ENCODE measurements around the gene C6orf141.

DNA sequence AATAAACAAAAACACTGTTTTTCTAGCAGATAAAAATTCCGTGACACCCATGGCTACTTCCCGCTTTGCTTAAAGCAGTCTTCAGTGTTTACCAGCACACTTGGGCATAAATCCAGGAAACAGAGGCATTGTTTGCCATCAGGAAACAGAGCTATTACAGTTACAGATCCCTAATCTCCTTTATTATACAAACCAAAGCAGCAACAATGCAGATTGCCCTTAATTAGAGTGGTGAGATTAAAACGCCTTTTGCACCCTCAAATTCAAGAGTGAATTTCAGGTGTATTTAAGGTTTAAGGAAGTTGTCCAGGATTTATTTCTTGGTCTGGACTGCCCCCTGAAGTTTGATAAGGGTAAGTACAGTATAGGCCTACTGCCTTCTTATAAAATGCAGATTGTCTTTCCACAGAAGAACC lies 51.3 kb downstream of the ADGRF1 start:
- PRO-cap, result no peak

DNA sequence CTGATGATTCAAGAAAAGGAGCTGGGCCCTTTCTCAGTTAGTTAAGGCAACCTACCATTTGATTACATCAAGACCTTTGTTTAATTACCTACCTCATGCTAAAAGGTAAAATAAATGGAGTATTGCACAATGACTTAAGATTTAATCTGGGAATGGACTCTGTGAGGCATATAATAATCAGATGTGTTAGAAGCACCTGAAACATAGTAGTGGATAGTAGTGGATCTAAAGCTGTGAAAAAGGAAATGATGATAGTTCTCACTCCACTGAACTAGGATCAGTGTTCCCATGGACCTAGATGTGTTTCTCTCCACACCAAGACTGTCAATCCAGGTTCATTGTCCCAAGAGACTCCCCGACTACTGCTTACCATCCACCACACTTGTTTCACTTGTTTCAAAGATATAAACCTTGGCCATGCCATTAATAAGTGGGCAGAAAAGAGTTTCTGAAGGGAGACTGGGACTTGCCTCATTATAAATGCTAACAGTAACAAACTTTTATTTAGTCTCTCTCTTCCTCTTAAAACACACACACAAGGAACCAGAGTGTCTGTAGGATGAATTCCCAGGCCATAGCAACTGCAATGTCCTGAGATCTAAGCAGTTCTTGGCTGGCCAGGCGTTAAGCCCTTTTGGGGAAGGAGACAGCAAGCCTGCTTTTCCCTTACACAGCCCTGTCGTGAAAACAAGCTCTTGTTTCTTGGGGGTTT lies 1.9 kb downstream of the TNFRSF21 start:
- PRO-cap, result no peak

DNA sequence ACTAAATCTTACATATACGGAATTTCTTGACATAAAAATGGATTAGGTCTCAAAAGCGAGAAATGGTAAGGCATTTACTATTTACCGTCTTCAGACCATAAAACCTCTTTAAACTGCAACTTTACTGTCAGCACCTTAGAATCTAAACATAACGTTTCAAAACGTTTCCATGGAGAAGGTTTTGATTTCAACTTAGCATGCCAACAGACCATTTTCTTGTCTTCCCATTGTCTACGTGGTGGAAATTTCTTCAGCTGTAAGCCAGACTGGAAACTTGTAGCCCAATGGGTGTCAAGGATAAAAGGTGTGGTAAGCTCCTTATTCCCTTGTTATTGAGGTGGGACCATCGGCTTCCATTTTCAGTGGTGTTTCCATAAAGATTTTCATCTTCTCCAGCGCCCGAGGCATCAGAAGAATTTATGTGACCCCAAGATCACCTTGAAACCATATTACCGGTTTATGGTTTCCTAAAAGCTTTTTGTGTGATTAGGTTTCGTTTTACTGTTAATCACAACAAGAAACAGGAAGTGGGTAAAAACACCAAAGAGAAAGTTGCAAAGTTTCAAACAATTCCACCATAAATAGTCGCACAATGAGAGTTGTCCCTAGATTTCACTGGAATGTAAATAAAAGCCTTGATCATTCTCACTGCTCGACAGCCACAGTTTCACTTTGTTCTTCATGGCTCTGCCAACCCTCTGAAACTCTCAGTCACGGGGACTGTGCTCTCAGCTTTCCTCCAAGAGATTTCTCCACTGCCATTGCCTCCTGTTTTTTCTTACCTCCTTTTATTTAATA lies 63.0 kb upstream of the CD2AP start:
- PRO-cap, result no peak

DNA sequence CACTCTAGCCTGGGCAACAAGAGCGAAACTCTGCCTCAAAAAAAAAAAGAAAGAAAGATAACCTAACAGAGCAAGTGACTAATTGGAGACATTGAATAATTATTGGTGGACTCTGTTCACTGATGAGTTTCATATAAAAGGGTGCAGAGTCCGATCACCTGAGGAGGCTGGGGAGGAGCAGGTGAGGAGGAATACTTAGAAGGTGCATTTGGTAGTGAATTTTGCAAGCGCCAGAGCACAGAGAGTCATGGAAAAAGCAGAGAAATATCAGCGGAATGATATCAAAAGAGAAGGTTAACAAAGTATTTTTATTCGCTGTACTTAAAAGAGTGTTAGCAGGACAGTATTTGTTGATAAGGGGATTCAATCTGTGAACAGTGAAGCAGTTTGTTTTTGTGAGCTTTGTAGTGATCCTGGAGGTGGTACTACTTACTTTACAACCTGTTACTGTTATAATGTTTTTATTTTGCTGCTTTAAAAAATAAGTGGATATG lies 44.4 kb downstream of the CD2AP start:
- PRO-cap, result no peak

DNA sequence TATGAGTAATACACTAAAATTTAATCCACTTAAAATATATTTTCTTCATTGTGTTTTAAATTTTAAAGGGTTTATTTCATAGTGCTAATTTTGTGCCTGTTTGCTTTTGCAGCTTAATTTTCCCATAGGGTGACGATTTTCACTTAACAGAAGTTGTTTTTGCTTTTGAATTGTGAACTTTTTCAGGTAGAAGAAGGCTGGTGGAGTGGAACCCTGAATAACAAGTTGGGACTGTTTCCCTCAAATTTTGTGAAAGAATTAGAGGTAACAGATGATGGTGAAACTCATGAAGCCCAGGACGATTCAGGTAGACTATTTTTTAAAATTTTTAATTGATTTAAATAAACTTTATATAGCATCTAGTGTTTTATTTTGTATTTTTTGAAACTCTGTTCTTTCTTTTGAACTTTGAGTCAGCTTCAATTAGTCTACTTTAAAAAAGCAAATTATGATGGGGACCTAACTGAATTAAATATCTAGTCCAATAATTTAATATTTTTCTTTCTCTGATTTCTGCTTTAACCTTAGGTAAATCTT lies 76.9 kb downstream of the CD2AP start:
- PRO-cap, result no peak

- PRO-cap, result no peak
These were observed 105.7 kb upstream of the ADGRF4 start for GRCh38 chr6:47592489-47593307.

DNA sequence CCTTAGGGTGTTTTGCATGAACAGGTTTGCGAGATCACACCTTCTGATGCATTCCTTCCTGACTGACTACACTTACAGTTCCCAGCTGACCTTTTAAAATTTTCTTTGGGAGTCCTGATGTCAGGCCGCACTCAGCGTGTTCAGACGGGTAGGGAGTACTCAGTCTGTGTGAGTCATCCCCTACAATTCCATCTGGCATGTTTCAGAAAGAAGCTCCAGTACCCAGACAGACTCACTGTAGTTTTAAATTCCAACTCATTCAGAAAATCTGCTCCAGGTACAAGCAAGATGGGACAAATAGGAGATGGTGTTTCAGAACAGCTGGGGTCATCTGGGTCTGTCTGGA lies 1.8 kb downstream of the ADGRF4 start:
- PRO-cap, result no peak

GRCh38 chr6:49550246-49551209 lies at the start of gene C6orf141:
C6orf141 (plus strand) TSS chr6:49550668.
- PRO-cap, result unidirectional peak, plus-strand start at chr6:49550678

DNA sequence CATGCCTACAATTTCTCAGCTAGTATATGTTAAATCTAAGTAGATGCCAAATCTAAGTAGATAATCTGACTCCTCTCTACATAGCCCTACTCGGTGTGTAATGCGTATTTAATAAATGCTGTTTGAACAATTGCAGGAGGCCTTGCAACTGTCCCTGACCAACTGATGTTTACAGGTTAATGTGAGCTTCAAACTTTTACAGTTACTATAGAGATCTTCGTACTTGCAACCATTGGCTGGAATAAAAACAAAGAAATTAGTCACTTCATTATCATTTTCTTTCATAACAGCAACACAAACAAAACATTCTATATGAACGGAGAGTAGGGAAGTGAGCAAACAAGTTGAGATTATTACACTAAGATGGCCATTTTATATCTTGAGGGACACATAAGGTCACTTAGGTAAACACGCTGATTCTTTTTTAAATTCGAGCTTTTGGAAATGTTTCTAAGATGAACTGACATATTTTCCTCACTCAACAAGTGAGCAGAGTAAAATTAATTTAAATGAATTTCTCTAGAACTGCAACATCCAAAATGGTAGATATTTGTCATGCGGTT lies 15.4 kb upstream of the CRISP2 start:
- PRO-cap, result no peak

GRCh38 chr6:50842386-50842705 lies 23.7 kb downstream of the TFAP2B start:
- PRO-cap, result no peak

GRCh38 chr6:50846417-50846800 lies 27.7 kb downstream of the TFAP2B start:
- PRO-cap, result no peak

GRCh38 chr6:51224779-51225257 lies 406.1 kb downstream of the TFAP2B start:
- PRO-cap, result no peak

- PRO-cap, result no peak
These were observed 498.9 kb downstream of the TFAP2B start for GRCh38 chr6:51317591-51318039.

GRCh38 chr6:51738582-51738973 lies 348.8 kb downstream of the PKHD1 start:
- PRO-cap, result no peak

DNA sequence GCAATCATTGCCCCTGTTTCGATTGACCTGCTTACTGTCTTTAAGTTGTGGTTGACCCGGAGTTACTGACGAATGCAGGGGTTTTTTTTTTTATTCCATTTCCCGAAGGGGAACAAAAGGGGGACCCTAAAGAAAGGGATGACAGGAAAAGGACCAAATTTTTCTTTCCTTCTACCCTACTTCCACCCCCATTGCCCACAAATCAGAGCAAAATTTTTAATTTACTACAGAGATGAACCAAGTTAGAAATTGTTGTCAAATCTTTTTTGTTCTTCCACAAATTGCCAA lies 174 bp upstream of the IL17F start:
- PRO-cap, result no peak

DNA sequence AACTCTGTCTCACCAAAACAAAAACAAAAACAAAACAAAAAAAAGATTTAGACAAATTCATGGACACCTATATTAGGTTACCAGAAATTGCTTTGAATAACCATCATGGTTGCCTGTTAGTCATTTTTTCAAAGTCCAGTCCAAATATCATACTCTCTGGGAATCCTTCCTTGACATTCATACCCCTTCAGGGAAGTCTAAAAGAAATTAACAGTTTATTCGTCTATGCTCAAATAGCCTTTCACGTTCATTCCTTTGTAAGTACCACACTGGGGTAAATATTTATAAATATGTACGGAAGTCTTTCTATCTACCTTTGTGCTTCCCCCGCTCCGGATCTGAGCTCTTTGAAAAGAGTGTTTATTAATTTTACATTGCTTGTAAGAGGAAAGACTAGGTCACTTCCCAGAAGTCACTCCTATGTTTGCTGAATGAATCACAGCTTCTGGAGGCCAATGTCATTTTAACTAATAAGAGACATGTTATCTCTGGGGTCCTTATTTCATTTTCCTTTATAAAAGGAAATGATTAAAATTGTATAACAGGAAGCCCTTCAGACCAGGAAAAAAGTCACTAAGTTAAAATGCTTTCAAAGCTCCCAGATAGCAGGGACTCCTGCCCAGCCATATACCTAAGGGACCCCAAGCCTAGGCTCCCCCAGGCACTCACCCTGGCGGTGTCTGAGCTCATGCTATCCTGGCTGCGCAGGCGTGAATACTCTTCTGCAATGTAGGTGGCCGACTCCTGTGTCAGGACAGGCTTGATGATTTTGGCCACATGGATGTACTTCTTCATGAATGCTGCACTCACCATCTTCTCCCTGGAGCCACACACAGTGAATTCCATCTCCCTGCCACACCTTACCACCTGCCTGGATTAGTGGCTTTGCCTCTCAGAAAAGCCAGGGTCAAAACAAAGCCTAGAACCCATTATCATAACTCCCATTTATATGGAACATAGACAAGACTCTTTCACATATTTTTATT lies 12.6 kb downstream of the MCM3 start:
- PRO-cap, result no peak

DNA sequence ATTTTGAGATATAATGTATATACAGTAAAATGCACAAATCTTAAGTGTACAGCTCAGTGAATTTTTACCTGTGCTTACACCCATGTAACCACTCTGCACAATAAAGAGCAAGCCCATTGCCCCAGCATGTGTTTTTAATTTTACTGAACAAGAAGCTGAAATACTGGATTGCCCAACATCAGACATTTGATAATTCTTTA lies 1.1 kb upstream of the MCM3 start:
- PRO-cap, result no peak

DNA sequence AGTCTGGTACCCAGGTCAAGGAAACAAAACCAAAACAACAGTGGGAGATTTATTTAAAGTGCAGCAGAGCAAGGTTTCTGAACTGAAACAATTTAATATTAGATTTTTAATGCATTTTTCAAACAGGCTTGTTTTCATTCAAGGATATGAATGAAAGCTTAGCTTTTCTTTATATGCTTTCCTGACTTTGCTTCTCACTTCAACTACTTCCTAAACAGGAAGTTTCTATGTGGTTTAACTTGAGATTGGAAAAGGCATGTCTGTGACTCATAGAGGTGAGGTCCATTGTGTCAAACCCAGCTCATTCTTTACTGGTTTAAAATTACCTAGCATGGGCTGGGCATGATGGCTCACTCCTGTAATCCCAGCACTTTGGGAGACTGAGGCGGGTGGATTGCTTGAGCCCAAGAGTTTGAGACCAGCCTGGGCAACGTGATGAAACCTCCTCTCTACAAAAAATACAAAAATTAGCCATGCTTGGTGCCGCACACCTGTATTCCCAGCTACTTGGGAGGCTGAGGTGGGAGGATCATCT lies 34.4 kb downstream of the EFHC1 start:
- PRO-cap, result no peak

GRCh38 chr6:52503492-52504134 lies 73.2 kb downstream of the TRAM2 start:
- PRO-cap, result no peak

GRCh38 chr6:52505418-52505999 lies 71.4 kb downstream of the TRAM2 start:
- PRO-cap, result no peak